Measurements from ENCODE around the gene VEGFC.

GRCh38 chr4:173547798-173548161 is 17.8 kb upstream of the HAND2 start:
- PRO-cap: no peak
- RAMPAGE, long total RNA, 3 experiments: no peak in any of the 3 experiments

GRCh38 chr4:173947565-173948028 is 335.9 kb downstream of the FBXO8 start:
- PRO-cap: no peak
- RAMPAGE, long total RNA, 3 experiments: no peak in any of the 3 experiments

GRCh38 chr4:174119826-174120844 is 163.3 kb downstream of the FBXO8 start:
- PRO-cap: no peak
- RAMPAGE, long total RNA, 3 experiments: start-site peak on the minus strand in 1 of 3 experiments, at chr4:174120519-174120544 at its widest, 10 reads per replicate

DNA sequence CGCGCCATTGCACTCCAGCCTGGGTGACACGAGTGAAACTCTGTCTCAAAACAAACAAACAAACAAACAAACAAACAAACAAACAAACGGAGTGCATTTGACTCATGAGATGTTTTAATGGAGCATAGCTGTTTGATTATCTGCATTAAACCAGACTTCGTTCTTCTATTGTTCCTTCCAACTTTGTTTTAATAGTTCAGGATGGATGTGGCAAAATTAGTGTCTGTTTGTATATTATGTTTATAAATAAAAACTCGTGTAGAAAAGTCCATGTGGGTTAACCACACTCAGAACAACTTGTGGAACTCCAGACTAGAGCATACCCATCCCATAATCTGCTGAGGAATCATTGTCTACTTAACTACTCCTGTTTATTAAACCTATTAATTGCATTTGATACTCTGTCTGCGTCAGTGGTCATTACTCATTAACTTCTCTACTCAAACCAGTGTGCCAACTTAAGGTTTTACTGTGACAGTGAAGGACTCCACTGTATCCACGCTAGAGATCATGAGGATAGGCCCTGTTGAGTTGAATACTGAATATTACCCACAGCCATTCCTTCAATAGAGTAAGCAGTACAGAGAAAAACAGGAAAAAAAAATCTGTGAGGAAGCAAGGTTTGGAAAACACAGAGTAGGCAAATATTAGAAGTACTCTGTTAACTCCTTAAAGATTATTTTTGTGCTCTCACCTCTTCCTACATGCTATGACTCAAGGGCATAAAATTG is 17.4 kb downstream of the HPGD start:
- PRO-cap: no peak
- RAMPAGE, long total RNA, 3 experiments: no peak in any of the 3 experiments

DNA sequence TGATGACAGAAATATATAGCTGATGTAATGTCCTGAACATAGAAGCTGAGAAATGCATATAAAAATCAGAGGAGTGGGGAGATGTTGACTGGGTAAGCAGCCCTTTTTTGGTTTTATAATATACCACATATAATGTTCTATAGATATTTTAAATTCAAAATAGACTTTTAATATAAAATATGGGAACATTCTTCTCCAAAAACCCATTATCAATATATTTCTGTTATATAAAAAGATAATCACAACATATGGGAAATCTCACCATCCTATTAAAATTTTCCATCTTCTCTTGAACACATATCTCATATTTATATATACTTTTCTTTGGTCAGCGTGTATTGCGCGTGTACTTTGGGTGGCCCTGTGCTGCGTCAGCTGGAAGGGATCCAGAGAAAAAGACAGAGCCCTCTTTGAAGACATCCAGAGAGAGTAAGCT is 4.2 kb upstream of the HPGD start:
- PRO-cap: no peak
- RAMPAGE, long total RNA, 3 experiments: no peak in any of the 3 experiments

DNA sequence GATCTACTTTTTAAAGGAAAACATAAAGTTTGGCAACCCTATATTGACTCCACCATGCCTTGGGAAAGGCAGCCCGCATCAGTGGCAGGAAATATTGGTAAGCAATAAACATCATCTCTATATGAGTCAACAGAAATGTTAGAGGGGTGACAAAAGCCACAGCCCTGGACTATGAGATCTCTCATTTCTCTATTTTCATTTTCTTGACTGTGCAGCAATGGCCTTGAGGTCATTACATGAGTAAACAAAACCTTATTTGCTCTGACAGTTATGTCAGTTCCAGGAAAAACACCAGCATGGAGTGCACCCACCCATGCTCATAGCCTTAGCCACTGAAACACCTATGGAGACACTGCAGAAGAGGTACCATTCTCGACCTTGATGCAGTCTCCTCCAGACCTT is 15.8 kb upstream of the HPGD start:
- PRO-cap: no peak
- RAMPAGE, long total RNA, 3 experiments: no peak in any of the 3 experiments

DNA sequence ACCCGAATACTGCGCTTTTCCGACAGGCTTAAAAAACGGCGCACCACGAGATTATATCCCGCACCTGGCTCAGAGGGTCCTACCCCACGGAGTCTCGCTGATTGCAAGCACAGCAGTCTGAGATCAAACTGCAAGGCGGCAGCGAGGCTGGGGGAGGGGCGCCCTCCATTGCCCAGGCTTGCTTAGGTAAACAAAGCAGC is 101.8 kb downstream of the ADAM29 start:
- PRO-cap: no peak
- RAMPAGE, long total RNA, 3 experiments: no peak in any of the 3 experiments

- PRO-cap: no peak
- RAMPAGE, long total RNA, 3 experiments: no peak in any of the 3 experiments
Measured at GRCh38 chr4:176726934-176727189, 65.9 kb downstream of the VEGFC start.

GRCh38 chr4:176786116-176786912 is 6.4 kb downstream of the VEGFC start:
- PRO-cap: no peak
- RAMPAGE, long total RNA, 3 experiments: no peak in any of the 3 experiments

DNA sequence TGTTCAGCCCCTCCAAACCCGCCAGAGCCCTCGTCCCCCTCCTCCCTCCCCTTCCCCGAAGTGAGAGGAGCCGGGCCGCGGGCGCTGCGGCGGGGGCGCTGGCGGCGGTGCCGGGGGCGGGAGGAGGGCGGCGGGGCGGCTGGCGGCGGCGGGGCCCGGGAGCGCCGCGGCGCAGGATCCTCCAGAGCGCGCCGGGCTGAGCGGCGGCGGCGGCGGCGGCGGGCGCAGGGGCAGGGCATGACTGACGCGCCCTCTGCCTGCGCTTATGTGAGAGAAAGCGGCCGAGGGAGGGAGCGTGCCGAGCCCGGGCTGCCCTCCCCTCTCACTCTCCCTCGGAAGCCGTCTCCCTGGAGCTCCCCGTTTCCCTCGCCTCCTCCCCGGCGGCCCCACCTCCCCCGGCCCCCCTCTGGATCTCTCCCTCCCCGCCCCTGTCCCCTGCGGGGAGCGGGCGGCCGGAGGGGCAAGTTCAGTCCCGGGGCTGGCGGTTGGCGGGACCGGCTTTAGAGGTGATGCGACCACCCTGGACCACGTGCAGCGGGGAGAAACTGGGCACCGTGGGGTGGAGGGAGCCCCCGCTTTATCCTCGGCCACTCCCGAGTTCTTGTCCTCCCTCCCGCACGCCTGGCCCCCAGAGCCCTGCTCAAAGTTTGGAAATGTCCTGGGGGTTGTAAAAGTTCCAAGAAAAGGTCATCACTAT is at the start of gene VEGFC:
Gene VEGFC (minus strand): TSS at position 239 of the 697 bp plus-strand sequence.
- PRO-cap: bidirectional peak, plus-strand start at position 266 of the sequence, minus-strand start at position 267 of the sequence; bidirectional peak, plus-strand start at position 438 of the sequence, minus-strand start at position 341 of the sequence
- RAMPAGE, long total RNA, 3 experiments: no peak in any of the 3 experiments

DNA sequence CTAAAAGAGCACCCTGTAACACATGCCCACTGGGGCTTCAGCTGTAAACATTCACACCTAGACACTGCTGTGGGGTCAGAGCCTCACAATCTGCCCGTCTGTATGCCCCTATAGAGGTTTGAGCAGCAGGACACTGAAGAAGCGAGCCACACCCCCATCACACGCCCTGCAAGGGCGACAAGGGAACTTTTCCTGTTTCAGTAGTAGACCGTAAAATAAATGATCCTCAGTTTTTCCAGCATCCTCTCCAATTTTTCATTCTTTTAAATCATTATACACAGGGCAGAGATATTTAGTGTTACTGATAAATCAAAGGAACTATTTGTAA is 3.3 kb upstream of the AGA start:
- PRO-cap: no peak
- RAMPAGE, long total RNA, 3 experiments: no peak in any of the 3 experiments

DNA sequence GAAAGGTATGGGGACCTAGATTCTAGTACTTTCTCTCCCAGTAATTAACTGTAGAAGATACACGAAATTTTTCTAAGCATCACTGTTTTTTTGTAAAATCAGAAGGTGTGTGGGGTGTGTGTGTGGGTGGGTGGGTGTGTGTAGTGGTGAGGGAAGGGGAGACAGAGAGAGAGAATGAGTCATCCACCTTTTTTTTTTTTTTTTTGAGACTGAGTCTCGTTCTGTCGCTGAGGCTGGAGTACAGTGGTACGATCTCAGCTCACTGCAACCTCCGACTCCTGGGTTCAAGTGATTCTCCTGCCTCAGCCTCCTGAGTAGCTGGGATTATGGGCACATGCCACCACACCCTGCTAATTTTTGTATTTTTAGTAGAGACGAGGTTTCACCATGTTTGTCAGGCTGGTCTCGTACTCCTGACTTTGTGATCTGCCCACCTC is 1089.9 kb upstream of the AGA start:
- PRO-cap: no peak
- RAMPAGE, long total RNA, 3 experiments: no peak in any of the 3 experiments

GRCh38 chr4:179170359-179170745 is 1728.1 kb upstream of the AGA start:
- PRO-cap: no peak
- RAMPAGE, long total RNA, 3 experiments: no peak in any of the 3 experiments

DNA sequence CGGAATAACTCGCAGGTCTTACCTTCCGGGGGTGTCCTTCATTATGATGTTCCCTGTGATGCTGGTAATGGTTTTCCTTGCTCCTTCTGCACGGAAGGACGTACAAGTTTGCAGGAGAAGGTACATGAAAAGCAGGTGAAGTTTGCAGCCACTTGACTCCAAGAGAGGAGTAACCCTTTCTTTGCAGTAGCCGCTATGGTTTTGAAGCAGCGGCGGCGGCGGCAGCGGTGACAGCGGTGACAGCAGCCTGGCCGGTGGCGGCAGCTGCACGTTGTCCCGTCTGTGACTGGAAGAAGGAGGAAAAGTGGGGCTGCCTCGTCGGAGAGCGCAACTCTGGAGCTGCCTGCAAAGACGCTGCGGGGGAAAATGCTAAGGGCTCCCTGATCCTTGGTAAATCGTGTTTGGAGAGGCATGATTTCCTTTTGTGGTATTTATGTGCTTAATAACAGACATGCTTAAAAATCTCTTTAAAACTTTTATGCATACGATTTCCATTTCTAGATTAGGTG is 2183.6 kb upstream of the TENM3 start:
- PRO-cap: no peak
- RAMPAGE, long total RNA, 3 experiments: no peak in any of the 3 experiments

DNA sequence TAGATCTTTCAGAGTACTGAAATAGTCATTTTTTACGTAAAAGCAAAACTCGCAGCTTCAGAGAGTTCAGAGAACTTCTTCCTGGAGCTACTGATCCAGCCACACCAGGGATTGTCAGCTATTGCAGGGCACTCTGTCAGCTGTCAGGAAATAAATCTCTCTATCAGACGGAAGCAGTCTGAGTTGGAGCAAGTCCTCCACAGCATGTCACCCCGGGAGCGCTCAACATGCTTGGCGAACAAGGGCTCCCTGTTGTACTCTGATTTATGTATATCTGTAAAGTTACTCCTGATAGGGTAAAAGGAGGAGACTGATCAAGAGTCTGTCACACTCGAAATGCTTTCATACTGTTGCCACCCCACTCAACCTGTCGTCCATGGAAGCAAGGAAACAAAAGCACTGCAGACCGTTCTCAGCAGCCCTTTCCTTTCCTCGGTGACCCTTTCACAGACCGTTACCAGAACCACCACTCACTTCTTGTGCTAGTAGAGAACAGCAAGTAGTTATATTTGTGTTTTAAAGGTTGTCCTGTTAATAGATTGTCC is 2109.1 kb upstream of the TENM3 start:
- PRO-cap: no peak
- RAMPAGE, long total RNA, 3 experiments: no peak in any of the 3 experiments

DNA sequence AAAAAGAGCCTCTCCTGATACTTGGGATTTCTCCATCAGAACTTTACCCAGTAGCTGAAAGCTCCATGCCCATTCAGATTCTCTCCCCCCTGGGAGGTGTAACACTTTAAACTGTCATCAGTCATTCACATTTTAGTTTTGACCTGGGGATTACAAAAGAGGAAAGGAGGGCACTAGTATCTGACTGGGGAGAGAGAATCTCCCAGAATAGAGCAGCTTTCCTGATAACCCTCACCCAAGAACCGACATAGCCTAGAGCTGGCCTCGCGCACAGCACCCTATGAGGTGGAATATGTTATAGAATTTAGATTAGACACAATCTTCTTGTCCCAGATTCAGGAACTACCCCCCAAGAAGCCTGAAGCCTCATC is 950.2 kb upstream of the TENM3 start:
- PRO-cap: no peak
- RAMPAGE, long total RNA, 3 experiments: no peak in any of the 3 experiments

GRCh38 chr4:182084866-182085570 is 158.2 kb upstream of the TENM3 start:
- PRO-cap: no peak
- RAMPAGE, long total RNA, 3 experiments: no peak in any of the 3 experiments

DNA sequence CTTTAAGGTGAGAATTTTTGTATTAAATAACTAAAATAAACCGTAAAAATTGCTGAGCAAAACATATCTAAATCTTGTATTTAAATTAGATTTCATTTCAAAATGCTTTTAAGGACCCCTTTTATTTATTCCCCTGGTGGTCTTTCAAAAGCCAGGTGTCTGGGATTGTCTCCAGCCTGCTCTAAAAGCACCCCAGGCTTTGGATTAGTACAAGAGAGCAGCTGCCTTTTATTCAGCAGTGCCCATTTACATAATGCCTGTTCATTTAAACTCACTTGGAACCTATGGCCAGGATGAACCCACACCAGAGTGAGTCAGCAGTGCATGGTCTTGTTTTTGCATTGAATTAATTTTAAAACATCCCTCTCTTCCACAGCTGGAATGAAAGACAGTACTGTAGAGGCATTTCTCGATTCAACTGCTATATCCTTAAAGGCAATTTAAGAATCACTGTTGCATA is 64.1 kb upstream of the TENM3 start:
- PRO-cap: no peak
- RAMPAGE, long total RNA, 3 experiments: no peak in any of the 3 experiments

DNA sequence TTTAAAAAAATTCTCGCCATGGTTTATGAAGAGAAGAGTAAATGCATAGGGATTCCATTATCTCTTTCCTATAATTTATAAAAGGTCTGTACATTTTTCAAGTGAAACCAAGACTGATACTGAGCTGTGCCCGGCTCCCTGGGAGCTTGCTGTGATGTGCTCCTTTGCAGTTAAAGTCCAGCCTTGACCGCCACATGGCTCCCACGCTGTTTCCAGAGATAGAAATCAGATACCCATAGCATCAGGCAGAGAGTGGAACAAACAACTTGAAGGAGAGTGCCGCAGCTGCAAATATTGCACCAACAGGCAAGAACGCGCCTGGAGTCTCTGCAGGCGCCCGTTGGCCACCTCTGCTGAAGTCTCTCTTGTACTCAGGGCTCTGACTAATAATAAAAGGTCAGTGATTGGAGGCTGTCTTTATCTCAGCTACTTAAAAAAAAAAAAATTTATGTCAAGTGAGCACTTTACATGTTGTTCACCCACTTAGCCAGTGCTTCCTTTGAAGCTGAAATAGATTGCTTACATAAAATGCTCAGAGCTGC is 31.0 kb upstream of the TENM3 start:
- PRO-cap: no peak
- RAMPAGE, long total RNA, 3 experiments: no peak in any of the 3 experiments

GRCh38 chr4:182246458-182246946 is 3.3 kb downstream of the TENM3 start:
- PRO-cap: no peak
- RAMPAGE, long total RNA, 3 experiments: no peak in any of the 3 experiments

Data from subcutaneous adipose tissue (tissue), 3 donors.